Gastroesophageal sphincter (tissue), 4 donors: Measurements from ENCODE around the genes LBH, DPY30 and LTBP1.

DNA sequence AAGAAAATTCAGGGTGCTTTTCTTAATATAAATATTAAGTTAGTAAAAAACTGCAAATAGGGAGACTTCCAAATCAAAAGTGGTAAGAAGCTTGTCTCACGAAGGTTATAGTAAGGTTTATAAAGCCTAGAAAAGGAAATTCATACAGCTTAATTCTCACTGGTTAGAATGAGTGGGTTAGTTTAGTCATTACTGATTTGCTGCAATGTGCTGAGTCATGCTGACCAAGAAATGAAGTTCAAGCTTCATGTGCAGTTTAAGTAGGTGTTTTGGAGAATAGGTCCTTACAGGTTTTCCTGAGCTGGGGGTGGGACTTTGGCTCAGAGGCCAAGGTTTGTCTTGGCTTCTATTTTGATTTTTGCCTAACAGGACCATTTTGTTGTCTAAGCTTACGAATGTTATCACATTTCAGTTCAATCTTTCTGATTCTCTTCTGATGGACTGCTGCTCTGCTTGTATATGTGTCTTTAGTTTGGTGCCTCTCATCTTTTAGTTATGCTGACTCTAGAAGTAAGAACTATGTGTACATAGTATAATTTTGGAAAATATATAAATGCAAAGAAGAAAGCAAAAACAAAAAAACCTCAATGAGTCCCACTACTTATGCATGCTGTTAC is 15.1 kb downstream of the CLIP4 start:
- PRO-cap, result no peak
- RAMPAGE, long total RNA, 4 experiments, result start-site peak on the plus strand in 1 of 4 experiments, centred at position 218 of the sequence, 14 reads per replicate

DNA sequence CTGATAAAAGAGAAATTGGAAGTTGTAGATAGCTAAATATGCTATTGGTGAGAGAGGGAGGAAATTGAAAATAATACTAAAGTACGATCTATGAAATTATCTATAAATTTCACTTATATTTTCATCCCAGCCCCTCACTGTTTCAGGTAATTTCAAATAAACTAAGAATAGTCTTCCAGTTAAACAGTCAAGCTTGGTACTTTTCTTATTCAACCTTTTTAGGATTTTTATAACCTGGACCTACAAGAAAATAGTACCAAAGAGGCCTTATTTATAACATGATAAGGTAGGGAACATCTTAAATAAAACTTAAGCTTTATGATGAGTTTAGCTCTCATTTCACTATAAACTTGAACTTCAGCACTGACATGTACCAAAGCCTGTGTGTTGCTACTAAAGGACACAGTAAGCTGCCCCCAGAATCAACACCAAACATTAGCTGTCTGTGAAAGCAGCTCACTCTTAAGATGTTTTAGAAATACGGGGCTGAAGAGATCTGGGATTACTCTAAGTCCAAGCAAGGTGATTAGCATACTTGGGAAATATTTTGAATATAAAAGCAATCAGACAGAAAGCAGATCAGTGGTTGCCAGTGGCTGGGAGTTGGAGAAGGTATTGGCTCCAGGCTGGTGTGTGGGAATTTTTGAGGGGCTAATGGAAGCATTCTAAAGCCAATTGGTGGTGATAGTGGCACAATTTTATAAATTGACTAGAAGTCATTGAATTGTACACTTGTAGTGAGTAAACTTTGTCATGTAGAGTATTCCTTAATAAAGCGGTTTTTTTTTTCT is 4.8 kb downstream of the YPEL5 start:
- PRO-cap, result no peak
- RAMPAGE, long total RNA, 4 experiments, result no peak in any of the 4 experiments

DNA sequence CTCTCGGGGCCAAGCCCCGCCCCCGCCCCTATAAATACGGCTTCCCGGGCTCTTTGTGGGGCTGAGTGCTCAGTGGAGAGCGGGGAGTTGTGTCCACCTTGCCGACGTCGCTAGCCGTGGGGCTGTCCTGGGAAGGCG is at the start of gene LBH:
LBH (plus strand) TSS at position 61 of the 138 bp plus-strand sequence.
- PRO-cap, result bidirectional peak, plus-strand start at position 61 of the sequence, minus-strand start outside the sequence
- RAMPAGE, long total RNA, 4 experiments, result start-site peak on the plus strand in 1 of 4 experiments, centred at position 62 of the sequence, 172 reads per replicate

DNA sequence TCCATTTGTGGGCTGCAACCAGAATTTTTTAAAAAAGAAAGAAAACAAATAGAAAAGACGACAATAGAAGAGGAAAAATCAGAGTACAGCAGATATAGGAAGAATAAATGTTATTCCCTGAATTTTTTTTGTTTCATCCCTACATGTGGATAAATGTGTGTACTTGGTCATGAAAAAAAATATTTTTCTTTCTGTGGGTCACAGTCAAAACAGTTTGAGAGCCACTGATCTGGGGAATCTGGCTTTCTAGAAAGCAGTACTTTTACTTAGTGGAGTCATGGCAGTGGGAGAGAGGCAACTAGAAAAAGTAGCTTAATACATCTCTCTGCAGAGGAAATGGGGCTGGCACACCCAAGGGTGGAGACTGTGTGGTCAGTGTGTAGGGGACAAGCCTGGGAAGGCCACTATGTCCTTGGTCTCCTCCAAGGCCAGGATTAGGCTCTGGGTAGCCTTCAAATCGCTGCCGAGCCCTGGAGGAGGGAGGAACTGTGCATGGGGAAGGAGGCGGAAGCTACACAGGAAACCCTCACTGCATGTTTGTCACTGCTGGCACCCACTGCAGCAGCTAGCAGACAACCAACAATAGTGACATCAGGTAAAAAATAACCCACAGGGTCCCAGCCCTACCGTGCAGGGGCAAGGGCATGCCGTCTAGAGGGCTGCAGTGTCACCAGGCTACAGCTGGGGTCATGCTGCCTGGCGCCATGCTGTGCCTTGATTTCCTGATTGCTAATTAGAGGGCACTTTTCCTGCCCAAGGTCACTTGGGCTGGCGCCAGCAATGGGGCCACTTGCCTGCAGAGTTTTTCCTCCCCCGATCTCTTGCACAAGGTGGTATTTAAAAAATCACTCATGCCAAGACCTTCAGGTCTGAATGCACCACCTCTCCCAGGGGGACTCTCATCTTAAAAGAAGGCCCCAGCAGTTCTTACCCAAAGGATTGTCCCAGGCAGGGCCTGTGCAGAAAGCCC is 34.8 kb downstream of the LBH start:
- PRO-cap, result no peak
- RAMPAGE, long total RNA, 4 experiments, result no peak in any of the 4 experiments

DNA sequence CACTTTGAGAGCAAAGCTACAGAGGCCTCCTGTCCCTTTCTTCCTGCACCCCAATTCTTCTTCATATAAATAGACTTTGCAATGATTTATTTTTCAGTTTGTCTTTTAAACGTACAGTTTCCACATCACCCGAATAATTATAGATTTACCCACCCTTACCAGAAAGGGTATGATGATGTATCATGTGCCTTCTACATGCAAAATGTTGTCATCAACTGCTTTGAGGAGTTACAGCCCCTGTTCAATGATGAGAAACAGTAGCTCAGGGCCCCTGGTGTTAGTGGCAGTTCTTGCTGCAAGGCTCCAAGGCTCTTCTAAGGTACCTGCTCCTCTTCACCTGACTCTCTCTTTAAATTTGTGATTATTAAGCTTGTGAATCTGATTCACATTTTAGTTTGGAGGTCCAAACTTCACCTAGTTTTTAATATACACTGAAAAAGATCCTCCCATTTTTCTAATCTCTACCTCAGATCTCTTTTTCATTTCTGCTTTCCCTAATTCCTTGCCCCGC is 39.7 kb downstream of the LBH start:
- PRO-cap, result no peak
- RAMPAGE, long total RNA, 4 experiments, result no peak in any of the 4 experiments

GRCh38 chr2:30339285-30339484 is 107.9 kb downstream of the LBH start:
- PRO-cap, result no peak
- RAMPAGE, long total RNA, 4 experiments, result no peak in any of the 4 experiments

GRCh38 chr2:30447740-30448175 is 712 bp downstream of the LCLAT1 start:
- PRO-cap, result no peak
- RAMPAGE, long total RNA, 4 experiments, result no peak in any of the 4 experiments

DNA sequence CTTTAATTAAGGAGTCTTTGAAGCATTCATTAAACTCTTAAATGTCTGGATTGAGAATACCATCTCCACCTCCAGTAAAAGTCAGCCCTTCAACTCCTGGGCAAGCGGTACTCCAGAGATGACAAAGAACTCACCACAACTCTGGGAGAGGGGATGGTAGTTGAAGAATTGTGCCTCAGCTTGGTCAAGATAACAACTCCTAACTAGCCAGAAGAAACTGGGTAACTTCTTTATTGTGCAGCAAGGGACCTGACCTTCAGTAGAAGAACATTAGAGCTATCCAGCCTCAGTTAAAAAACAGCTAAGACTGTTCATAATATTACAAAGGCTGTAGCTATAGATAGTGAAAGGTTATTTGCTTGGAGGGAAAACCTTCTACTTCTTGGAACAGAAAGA is 146.1 kb downstream of the CAPN13 start:
- PRO-cap, result no peak
- RAMPAGE, long total RNA, 4 experiments, result no peak in any of the 4 experiments

DNA sequence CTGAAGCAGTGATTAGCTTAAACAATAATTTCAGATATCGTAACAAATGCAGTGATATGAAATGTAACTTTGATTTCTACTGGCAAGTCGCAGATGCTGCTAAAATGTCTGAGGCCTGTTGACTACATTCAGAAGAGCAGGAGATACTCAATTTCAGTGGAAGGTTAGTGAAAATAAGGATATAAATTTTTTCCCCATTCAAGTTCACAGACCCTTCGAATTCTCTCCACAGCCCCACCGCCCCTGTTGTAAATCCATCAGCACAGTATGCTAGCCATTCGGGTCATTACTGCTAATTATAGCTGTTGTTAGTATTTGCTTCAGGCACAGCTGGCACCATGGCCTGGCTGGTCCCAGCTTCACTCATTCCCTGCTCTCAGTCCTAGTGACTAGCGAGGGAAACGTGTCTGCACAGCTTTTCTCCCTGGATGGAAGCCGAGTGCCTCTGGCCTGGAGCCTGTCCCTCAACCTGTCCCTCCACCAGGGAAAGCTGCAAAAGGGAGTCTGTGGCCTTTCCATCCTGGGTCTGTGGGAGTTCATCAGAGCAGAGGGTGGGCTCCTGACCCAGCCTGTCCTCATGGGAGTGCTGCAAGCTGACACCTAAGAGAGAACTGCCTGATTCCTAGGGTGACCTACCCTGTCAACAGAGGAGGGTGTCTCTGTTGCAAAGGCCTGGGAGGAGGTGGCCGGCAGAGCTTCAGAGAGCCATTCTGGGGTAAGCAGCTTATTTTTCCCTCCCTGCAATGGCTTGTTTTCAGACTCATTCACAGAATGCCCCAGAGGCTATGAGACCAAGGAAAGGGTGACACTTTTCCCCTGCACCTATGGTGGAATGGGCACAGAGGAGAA is 118.4 kb downstream of the CAPN13 start:
- PRO-cap, result bidirectional peak, plus-strand start at position 366 of the sequence, minus-strand start at position 372 of the sequence
- RAMPAGE, long total RNA, 4 experiments, result start-site peak on the plus strand in 1 of 4 experiments, centred at position 501 of the sequence, 13 reads per replicate

DNA sequence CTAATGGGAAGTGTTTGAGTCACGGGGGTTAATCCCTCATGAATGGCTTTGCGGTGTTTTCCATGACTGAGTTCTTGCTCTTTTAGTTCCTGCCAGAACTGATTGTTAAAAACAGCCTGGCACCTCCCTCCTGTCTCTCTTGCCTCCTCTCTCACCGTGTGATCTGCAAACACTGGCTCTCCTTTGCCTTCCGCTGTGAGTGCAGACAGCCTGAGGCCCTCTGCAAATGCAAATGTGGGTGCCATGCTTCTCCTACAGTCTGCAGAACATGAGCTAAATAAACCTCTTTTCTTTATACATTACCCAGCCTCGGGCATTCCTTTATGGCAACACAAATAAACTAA is 64.8 kb upstream of the CAPN13 start:
- PRO-cap, result no peak
- RAMPAGE, long total RNA, 4 experiments, result no peak in any of the 4 experiments

- PRO-cap, result no peak
- RAMPAGE, long total RNA, 4 experiments, result no peak in any of the 4 experiments
Measured at GRCh38 chr2:31675726-31676145, 95.0 kb upstream of the SRD5A2 start.

- PRO-cap, result no peak
- RAMPAGE, long total RNA, 4 experiments, result no peak in any of the 4 experiments
Measured at GRCh38 chr2:31846602-31847152, 164.1 kb downstream of the MEMO1 start.

- PRO-cap, result bidirectional peak, plus-strand start at chr2:32039889, minus-strand start at chr2:32039805
- RAMPAGE, long total RNA, 4 experiments, result start-site peak on the minus strand in 4 of 4 experiments, at chr2:32039763-32039805 at its widest, 223 to 2,364 reads per replicate
Measured at GRCh38 chr2:32039371-32040431, at the start of gene DPY30. DPY30 (minus strand) TSS chr2:32039805.

GRCh38 chr2:32136172-32137313 is 29.1 kb upstream of the SLC30A6 start:
- PRO-cap, result no peak
- RAMPAGE, long total RNA, 4 experiments, result no peak in any of the 4 experiments

DNA sequence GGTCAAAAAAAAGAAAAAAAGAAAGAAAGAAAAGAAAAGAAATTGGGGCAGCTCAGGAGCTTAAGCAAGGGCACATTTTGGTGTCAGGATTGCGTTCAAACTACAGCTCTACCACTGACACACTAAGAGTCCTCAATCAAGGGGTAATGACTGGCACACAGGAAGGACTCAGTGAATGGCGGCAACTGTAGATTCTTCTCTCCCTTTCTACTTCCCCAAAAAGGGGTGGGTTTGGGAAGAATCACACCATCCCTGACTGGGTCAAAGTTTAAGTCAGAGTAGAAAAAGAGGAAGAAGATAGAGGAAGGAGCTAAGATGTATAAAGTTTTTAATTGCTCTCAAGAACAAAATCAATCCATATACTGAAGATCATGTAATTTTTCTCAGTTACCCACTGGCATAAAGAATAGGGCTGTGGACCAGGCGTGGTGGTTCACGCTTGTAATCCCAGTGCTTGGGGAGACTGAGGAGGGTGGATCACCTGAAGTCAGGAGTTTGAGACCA is 2.6 kb downstream of the NLRC4 start:
- PRO-cap, result no peak
- RAMPAGE, long total RNA, 4 experiments, result no peak in any of the 4 experiments

- PRO-cap, result no peak
- RAMPAGE, long total RNA, 4 experiments, result no peak in any of the 4 experiments
Measured at GRCh38 chr2:32812313-32812791, 134.4 kb upstream of the LTBP1 start.

DNA sequence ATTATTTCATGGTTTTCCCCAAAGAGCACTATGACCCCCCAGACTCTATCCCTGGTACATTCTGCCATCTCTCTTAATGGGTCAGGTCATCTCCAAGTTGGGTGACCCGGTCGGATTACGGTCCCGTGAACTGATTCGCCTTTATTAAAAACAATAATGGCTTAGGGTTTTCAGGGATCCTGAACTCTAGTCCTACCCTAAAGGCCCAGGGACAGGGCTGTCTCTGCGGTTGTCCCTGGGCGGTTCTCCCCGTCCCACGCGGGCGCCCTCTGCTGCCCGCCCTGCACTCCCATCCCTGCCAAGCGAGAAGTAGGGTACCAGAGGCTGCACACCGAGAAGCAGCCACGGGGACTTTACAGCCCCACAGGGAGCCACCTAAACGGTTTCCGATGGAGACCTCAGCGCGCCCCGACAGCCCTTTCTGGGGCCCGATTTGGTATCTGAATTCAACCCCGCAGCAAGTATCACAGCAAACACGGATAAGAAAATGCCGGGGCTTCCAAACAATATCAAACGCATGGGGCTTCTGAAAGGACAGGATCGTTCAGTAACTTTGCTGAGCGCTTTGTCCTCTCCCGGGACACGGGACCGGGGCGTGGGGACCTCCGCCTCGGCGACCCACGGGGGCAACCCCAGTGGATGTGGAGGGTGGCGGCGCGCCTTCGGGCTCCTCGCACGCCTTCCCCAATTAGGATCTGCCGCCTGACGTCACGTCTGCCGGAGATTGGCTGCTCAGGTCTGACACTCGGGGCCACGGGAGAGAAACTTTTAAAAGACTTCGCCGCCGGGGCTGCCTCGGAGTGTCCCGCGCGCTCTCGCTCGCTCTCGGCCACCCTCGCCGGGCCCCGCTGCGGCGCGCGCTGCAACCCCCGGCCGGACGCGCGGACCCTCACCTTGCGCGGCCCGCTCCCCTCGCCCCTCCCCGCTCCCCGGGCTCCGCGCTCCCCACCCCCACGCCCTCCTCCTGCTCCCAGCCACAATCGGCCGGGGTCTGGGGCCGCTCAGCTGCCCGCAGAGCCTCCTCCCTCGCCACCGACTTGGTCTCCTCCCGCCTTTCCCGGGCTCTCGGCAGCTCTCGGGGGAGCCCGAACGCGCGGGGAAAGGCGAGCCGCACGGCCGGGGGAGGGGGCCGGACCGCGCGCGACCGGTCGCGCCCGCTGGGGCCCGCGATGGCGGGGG is at the start of gene LTBP1:
LTBP1 (plus strand) TSS at position 798 of the 1,179 bp plus-strand sequence.
- PRO-cap, result bidirectional peak, plus-strand start at position 771 of the sequence, minus-strand start at position 643 of the sequence
- RAMPAGE, long total RNA, 4 experiments, result no peak in any of the 4 experiments

GRCh38 chr2:35645169-35645500 is 710.4 kb upstream of the CRIM1 start:
- PRO-cap, result no peak
- RAMPAGE, long total RNA, 4 experiments, result no peak in any of the 4 experiments

GRCh38 chr2:36461187-36461706 is 105.7 kb downstream of the CRIM1 start:
- PRO-cap, result no peak
- RAMPAGE, long total RNA, 4 experiments, result no peak in any of the 4 experiments

- PRO-cap, result no peak
- RAMPAGE, long total RNA, 4 experiments, result no peak in any of the 4 experiments
Measured at GRCh38 chr2:36463508-36463896, 107.9 kb downstream of the CRIM1 start.